Hair follicle dermal papilla cell (primary cell): ENCODE results near the gene CDC42EP3.

DNA sequence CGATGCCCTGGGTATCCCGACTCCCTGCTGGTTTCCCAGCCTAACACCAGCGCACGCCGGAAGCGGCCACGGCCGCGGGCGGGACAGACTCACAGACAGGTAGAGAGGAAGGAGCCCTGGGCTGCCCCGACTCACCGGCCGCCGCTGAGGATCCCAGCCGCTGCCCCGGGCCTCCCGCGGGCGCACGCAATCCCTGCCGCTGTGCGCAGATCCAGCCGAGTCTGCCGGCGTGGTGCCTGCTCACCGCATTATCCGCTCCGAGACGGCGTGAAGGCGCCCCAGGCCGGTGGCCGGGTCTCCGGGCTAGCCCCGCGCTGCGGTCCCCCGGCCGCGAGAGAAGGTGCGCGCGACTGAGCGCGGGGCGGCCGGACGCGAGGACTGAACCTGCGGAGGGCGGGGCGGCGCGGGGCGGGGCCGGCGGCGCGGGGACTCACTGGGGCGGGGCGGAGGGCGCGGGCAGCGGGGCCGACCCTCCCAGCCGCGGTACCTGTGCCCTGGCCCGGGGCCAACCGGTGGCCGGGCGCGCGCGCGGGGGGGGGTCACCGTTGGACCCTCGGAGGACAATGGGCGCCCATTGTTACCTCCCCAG is at the start of gene CDC42EP3:
Gene CDC42EP3 (minus strand): TSS at position 352 of the 589 bp plus-strand sequence.
- CAGE, long polyA plus RNA = no peak

- CAGE, long polyA plus RNA = no peak
These were observed 82.3 kb upstream of the CDC42EP3 start for GRCh38 chr2:37753646-37754254.

GRCh38 chr2:37926002-37926309 is 869 bp downstream of the RMDN2 start:
- CAGE, long polyA plus RNA = no peak

DNA sequence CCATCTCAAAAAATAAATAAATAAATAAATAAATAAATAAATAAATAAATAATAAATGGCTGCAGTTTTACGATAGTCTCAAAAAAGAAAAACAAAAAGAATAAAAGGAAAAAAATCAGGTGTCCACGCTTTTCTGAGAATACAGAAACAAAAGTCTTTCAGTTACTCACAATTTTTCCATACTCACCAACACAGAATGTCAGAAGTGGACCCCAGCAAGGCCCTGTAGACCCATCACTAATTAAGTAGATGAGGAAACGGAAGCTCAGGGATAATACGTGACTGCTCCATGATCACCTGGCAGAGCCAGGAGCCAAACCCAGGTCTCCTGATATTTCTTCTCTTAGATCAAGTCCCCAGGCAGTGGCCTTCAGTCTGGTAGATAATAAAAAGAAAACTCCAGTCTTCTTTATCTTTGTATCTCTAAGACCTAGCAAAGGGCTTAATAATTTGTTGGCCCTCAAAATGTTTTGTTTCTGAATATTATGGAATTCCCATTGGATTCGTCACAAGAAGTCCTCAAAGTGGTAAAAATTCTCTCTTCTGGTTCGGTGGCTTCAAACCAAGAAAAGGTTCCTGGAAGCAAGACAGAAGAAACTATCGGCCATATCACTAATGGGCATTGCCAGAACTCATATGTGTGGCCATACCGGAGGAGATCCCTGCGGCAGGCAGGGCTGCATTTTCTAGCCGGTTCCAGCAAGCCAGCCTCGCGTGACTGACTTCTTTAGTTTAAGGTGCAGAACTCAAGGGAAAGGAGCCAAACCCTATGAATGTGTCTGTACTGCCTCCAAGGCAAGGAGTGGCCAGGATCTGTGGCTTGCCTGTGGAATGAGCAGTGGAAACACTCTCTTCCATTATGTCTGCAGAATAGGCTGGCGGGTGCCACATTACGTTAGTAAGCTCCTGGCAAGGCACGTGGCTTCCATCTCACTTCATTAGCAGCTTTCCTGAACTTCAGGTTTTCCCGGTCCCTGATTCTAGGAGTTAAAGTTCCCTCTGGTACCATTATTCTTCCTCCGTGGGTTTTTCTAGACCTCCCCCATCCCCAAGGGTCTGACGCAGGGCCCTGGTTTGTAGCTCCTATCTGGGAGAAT is 137.9 kb downstream of the ATL2 start:
- CAGE, long polyA plus RNA = no peak

- CAGE, long polyA plus RNA = no peak
These were observed 16.8 kb downstream of the ATL2 start for GRCh38 chr2:38360108-38360760.

- CAGE, long polyA plus RNA = no peak
These were observed 89.2 kb downstream of the HNRNPLL start for GRCh38 chr2:38513602-38513938.

DNA sequence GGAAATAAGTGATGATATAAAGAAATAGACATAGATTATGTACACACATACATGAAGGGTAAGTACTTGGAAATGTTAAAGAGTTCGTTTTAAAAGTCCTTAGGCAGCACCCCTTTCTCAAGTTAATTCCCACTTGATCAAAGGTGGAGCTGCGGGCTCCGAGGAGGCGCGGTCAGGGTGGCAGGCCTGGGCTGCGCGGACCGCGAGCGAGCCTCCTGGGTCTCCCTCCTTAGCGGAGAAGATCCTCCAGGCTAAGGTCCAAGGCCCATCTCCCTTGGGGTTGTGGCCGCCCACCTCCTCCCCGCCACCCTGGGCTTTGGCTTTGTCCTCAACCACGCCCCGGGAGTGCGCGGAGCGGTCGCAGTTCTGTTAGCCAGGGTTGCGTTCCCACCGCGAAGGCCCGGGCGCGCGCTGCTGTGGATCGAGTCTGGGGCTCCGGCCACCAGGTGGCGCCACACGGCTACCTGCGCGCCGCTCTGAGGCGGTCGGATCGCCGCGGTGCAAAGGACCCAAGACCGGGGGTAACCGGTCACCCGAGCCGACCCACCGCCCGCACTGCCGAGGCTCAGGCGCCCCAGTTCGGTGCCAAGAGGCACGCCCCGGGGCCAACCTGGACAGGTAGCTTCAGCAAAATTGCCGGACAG is 66.8 kb downstream of the HNRNPLL start:
- CAGE, long polyA plus RNA = no peak

- CAGE, long polyA plus RNA = no peak
These were observed 1.3 kb downstream of the HNRNPLL start for GRCh38 chr2:38601400-38601882.

DNA sequence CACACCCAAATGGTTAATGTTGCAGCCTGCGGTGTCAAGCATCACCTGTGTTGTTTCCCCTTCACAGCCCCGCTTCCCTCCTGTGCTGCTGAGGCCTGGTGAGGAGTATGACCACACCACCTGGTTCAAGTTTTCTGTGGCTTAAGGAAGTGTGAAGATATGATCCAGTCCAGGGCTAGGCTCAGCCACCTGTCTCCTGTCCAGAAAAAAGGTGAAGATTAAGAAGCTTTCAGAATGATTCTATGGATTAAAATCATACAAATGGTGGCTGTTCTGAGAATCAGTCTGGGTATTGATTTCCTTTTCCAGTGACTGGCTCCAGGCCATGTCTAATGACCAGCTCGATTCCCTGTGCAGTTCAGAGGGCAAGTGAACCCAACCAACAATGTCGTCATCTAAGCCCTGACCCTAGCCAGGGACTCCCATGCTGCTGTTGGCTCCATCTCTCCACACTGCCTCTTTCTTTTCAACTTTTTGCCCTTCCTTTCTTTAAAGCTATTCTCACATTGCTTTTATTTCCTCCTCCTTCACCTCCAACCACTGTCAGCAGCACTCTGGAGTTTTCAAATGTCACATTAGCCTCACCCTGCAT is 17.6 kb downstream of the SRSF7 start:
- CAGE, long polyA plus RNA = no peak

- CAGE, long polyA plus RNA = no peak
These were observed 2.7 kb downstream of the SRSF7 start for GRCh38 chr2:38748508-38748748.

DNA sequence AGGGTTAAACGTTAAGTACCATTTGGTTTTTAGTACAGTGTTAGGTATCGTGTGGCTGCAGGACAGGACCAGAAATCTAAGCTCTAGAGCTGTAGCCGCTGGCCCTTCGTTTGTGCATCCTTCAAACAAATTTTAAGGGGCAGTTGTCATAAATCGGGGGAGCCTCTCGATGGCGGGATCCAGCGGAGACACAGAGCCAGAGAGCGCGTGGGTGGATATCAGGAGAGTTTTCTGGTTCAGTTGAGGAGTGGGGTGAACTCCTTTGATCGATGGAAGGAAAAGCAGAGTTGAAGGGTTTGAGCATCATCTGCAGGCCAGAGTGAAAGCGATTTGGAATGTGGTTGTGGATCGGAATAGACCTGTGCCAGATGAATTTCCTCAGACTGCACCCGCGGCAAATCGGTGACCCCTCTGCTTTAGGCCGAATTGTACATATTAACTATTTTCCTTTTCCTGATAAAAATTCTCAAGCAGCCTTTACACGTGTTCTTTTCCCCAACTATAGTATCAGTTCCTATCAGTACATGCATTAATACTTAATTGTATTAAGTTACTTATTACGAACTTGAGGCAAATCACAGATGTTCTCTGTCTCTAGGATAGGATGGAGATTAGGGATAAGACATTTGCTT is 406 bp downstream of the GEMIN6 start:
- CAGE, long polyA plus RNA = no peak

DNA sequence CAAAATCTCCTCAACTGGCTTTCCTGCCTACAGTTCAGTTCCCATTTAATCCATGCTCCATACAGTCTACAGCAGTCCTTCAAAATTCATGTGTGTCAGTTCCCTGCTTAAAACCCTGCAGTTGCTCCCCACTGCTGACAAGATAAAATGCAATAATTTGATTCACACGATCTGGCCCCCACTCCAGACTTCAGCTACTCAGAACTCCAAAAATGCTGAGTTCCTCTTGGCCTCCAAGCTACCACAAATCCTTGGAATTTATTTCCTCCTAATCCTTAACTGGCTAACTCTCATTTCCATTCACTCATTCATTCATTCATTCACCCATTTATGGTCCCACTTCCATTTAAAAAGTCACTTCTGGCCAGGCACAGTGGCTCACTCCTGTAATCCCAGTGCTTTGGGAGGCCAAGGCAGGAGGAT is 12.6 kb downstream of the SOS1 start:
- CAGE, long polyA plus RNA = no peak

- CAGE, long polyA plus RNA = no peak
These were observed 526 bp downstream of the SOS1 start for GRCh38 chr2:39120065-39120984.

- CAGE, long polyA plus RNA = no peak
These were observed 123.6 kb upstream of the SOS1 start for GRCh38 chr2:39244544-39244839.

DNA sequence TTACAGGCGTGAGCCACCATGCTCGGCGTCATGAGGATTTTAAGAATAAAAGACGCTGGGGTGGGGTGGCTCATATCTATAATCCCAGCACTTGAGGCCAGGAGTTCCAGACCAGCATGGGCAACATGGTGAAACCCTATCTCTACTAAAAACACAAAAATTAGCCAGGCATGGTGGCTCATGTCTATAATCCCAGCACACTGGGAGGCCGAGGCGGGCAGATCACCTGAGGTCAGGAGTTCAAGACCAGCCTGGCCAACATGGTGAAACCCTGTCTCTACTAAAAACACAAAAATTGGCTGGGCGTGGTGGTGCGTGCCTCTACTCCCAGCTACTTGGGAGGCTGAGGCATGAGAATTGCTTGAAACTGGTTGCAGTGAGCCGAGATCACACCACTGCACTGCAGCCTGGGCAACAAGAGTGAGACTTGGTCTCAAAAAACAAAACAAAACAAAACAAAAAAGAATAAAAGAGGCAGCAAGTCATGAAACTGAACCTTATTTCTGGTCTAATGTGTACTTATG is 157.0 kb upstream of the SOS1 start:
- CAGE, long polyA plus RNA = no peak

DNA sequence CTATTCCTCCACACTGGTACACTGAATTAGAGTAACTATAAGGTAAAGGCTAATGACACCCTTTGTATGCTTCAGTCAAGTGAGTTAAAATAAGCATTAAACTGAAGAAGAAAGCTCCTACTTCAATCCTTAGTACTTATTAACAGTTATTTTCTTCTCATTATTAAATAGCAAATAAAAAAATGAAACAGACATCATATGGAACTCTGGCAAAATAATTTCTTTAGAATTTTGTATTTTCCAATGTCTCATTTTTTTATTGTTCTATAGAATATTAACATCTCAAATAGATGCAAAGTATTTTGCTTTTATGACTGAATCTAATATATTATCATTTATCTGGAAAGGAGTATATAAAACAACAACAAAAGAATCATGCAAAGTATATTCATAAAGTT is 128.7 kb downstream of the MAP4K3 start:
- CAGE, long polyA plus RNA = no peak

DNA sequence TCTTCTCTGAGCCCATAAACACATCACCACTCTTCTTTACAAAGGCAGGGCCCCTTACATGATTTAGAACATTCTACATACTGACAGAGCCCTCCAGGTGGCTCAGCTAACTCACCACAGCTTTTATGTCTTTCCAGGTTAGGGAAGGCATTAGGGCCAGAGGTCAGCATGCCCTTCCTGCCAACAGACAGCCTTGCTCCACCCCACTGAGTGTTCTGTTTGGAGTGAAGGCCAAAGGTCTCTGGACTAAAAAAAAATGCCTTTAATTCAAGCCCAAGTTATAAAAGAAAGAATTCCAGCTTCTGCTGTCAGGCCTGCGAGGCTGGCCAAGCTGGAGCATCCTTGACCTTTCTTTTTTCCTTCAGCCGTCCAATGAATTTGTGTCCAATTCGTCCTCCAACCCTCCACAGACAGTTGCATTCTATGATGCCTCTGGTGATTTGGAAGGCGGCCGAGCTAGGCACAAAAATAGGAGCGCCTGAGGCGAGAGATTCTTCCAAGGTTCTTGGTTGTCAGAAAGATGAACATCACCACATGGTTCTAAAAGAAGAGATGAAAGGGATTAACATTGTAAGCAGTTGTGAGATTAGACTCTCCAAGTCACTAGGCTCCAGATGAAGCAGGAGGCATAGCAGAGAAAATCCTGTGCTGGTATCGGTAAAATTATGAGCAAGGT is 75.2 kb upstream of the MAP4K3 start:
- CAGE, long polyA plus RNA = no peak

- CAGE, long polyA plus RNA = no peak
These were observed 99.1 kb downstream of the SLC8A1 start for GRCh38 chr2:40352580-40353382.

DNA sequence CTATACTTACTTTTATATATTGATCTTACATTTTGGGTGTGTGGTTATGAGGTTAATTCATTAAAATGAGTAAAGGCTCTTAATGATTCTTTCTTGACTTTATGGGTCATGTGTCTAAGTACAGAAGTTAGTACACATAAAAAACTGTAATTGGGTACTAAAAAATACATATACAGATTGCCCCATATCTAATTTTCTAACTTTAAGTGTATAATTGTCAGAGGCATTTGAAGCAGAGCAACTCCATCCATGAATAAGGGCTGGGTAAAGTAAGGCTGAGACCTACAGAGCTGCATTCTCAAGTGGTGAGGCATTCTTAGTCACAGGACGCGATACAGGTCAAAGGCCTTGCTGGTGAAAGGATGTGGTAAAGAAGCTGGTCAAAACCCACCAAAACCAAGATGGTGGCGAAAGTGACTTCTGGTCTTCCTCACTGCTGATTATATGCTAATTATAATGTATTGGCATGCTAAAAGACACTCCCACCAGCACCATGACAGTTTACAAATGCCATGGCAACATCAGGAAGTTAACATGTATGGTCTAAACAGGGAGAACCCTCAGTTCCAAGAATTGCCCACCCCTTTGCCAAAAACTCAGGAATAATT is 50.0 kb downstream of the SLC8A1 start:
- CAGE, long polyA plus RNA = no peak

GRCh38 chr2:40451317-40451424 is 719 bp downstream of the SLC8A1 start:
- CAGE, long polyA plus RNA = no peak